Cerebral cortex (tissue), 2 donors: Measurements from ENCODE around the genes PSG1, PSG11, PINLYP, SMG9, NECTIN2 and TOMM40.

GRCh38 chr19:42879468-42879928 is at the start of gene PSG1:
PSG1 (minus strand) TSS chr19:42879713.
- PRO-cap, 2 experiments, result no peak in any of the 2 experiments

- PRO-cap, 2 experiments, result no peak in any of the 2 experiments
Measured at GRCh38 chr19:43026274-43026751, at the start of gene PSG11. PSG11 (minus strand) TSS chr19:43026469.

- PRO-cap, 2 experiments, result no peak in any of the 2 experiments
Measured at GRCh38 chr19:43265335-43265657, 4.0 kb downstream of the PSG9 start.

GRCh38 chr19:43533706-43534556 is 943 bp downstream of the ZNF575 start:
- PRO-cap, 2 experiments, result peak in 1 of 2 experiments; most common plus-strand start chr19:43534267 (in 1); most common minus-strand start chr19:43533888 (in 1)

DNA sequence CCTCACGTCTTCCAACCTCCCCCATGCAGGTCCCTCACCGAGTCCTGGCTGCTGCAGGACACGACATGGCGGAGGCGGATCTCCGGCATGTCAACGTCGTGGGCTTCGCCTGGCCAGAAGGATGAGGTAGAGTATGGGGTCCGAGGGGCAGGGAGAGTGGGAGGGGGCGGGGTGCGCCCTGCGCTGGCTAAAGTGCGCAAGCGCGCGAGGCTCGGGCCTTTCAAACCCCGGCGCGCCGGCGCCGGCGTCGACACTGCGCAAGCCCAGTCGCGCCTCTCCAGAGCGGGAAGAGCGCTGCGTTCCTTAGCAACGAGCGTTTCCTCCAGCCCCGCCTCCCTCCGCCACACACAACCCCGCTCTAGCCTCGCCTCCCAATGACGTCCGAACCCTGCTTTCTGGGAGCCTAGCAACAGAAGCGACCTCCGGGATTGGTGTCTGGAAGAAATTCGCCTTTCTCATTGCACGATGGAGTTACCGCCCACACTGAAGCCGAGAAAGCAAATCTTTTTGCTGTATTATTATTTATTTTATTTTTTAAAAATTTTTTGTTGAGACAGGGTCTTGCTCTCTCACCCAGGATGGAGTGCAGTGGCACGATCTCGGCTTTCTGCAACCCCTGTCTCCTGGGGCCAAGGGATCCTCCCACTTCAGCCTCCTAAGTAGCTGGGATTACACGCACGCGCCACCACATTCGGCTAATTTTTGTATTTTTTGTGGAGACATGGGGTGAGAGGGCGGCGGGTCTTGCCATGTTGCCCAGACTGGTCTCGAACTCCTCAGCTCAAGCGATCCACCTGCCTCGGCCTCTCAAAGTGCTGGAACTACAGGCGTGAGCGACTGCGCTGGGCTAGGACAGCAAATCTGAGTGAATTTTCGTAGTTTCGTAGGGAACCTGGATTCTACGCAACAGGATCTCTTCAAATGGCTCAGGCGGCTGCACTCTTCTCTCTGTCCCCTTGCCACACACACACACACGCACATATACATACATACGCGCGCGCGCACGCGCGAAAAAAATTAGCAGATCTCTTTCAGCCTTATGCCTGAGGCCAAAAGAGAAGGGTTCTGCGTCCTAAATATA is at the start of gene PINLYP:
Gene PINLYP, plus strand, starts transcription at position 432 of the 1,081 bp plus-strand sequence.
- PRO-cap, 2 experiments, result peak in 1 of 2 experiments; most common plus-strand start position 458 of the sequence (in 1); most common minus-strand start position 194 of the sequence (in 1)

DNA sequence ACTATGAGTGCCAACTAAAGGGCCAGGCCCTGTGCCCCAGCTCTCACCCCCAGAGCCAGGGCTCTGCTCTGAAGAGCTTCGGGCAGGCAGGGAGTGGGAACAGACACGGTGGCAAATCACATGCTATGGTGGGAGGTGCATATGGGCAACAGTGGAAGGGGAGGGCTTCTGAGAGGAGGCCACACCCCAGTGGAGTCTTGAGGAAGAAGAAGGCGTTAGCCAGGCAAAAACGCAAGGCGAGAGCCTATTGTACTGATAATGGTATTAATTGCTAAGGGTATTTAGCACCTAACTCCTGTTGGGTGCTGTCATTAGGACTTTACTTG is 15.8 kb downstream of the SMG9 start:
- PRO-cap, 2 experiments, result no peak in any of the 2 experiments

GRCh38 chr19:43754822-43755458 is at the start of gene SMG9:
SMG9 (minus strand) TSS chr19:43754962.
- PRO-cap, 2 experiments, result peak in 1 of 2 experiments; most common plus-strand start chr19:43755088 (in 1); most common minus-strand start chr19:43754962 (in 1)

DNA sequence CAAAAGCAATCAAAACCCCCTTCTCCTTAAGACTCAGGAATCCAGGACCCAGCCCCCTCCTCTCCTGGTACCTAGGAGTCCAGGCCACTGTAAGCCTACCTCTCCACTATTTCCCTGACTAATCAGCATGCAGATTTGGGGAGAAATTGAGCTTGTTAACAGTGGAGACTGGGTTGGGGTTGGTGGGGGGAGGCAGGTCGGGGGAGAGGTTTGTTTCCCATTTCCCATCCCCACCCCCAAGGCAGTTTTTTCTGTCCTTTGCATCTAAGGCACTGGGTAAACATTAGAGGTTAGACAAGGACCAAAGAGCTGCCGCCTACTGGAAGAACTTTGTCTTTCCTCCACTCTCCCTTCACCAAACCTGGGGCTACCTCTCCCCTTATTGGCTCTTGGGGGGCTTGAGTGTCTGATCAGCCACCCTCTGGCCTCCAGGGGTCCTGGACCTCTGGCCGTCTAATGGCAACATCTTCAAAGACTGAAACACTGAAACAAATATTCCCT is 971 bp downstream of the KCNN4 start:
- PRO-cap, 2 experiments, result no peak in any of the 2 experiments

- PRO-cap, 2 experiments, result no peak in any of the 2 experiments
Measured at GRCh38 chr19:43785208-43785692, 4.5 kb upstream of the KCNN4 start.

GRCh38 chr19:44010254-44011218 is 7.8 kb downstream of the ZNF230 start:
- PRO-cap, 2 experiments, result no peak in any of the 2 experiments

GRCh38 chr19:44094879-44095707 is 932 bp downstream of the ZNF224 start:
- PRO-cap, 2 experiments, result no peak in any of the 2 experiments

- PRO-cap, 2 experiments, result no peak in any of the 2 experiments
Measured at GRCh38 chr19:44644732-44644888, 900 bp downstream of the PVR start.

GRCh38 chr19:44684861-44685450 is 13.7 kb downstream of the CEACAM19 start:
- PRO-cap, 2 experiments, result peak in 1 of 2 experiments; most common plus-strand start chr19:44685331 (in 1)

DNA sequence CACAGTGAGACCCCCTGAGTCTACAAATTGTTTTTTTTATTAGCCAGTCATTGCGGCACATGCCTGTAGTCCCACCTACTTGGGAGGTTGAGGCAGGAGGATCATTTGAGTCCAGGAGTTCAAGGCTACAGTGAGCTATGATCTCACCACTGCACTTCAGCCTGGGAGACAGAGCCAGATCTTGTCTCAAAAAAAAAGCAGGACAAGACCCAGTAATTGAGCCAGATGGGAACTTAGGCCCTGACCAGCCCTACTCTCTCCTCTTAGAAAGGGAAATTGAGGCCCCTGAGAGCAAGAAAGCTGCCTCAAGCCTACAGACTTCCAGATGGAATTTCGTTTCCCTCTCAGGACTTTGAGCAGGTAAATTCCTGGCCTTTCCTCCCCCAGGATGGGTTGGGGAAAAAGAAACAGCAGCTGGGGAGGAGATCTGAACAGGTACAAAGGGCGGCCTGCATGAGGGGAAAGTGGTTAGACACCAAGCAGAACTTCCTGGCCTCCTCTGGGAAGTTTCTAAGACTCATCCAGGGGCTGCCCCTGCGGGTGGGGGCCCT is 3.7 kb upstream of the BCL3 start:
- PRO-cap, 2 experiments, result no peak in any of the 2 experiments

- PRO-cap, 2 experiments, result no peak in any of the 2 experiments
Measured at GRCh38 chr19:44750087-44750438, 1.6 kb downstream of the BCL3 start.

GRCh38 chr19:44796737-44797084 is 12.2 kb upstream of the BCAM start:
- PRO-cap, 2 experiments, result no peak in any of the 2 experiments

GRCh38 chr19:44845990-44846675 is at the start of gene NECTIN2:
NECTIN2 (plus strand) TSS chr19:44846297.
- PRO-cap, 2 experiments, result peak in 2 of 2 experiments; most common plus-strand start chr19:44846299 (in 2)

- PRO-cap, 2 experiments, result no peak in any of the 2 experiments
Measured at GRCh38 chr19:44881831-44882426, 9.1 kb upstream of the TOMM40 start.

- PRO-cap, 2 experiments, result peak in 1 of 2 experiments; most common plus-strand start chr19:44891255 (in 1)
Measured at GRCh38 chr19:44891041-44891896, at the start of gene TOMM40. TOMM40 (plus strand) TSS chr19:44891254.

GRCh38 chr19:44955478-44956021 is 370 bp downstream of the CLPTM1 start:
- PRO-cap, 2 experiments, result no peak in any of the 2 experiments